Diencephalon (tissue), 2 donors: ENCODE measurements around the gene SGMS1.

DNA sequence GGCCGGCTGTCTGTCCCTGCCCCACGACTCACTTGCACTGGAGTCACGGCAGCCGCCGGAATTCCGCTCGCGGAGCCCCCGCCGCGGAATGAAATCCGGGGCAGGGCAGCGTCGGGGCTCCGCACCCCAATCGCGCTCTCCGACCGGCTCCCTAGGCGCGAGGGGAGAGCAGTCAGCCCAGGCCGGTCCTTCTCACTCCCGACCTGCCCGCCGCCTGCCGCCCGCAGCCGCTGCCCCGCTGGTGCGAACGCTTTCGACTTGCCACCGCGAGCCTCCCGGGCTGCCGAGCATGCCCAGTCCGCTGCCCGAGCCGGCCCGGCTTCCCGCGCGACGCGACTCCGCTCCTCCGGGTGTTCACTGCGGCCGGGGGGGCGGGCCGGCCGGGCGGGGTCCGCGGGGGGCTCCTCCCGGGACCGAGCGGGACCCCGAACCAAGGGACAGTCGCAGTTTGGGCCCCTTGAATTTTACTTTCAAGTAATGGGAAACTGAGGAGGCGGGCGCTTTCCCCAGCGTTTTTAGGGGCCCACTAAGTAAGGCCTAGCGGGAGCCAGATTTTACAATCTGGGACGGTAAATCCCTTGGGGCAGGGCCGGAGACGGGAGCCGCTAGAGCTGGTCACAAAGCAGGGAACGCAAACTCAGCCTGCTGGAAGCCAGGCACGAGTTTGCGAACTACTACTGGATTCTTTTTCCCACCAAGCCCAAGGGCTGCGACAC is at the start of gene SGMS1:
SGMS1 (minus strand) TSS at position 282 of the 716 bp plus-strand sequence.
- RAMPAGE, long total RNA, result no peak

GRCh38 chr10:50883643-50883993 is 1.8 kb downstream of the A1CF start:
- RAMPAGE, long total RNA, result no peak

GRCh38 chr10:51073264-51073594 is 1.1 kb upstream of the PRKG1 start:
- RAMPAGE, long total RNA, result no peak

- RAMPAGE, long total RNA, result no peak
Observed at GRCh38 chr10:58394952-58396217, 10.2 kb downstream of the TFAM start.

GRCh38 chr10:59019490-59020099 is 156.8 kb upstream of the PHYHIPL start:
- RAMPAGE, long total RNA, result no peak

DNA sequence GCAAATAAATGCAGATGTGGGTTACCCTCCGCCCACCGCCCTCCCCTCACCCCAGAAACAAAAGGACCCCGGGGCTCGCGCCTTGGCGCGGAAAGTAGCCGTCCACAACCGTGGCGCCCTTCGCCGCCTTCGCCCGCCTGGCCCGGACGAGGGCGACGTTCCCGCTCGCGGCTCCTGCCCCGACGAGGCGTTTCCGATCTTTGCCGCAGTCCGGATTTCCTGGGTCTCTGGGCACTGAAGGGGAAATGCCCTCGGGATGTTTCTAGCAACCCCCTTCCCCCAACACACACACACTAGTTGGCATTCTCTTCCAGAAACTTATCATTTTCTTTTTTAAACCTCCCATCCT is 608 bp downstream of the PHYHIPL start:
- RAMPAGE, long total RNA, result no peak

DNA sequence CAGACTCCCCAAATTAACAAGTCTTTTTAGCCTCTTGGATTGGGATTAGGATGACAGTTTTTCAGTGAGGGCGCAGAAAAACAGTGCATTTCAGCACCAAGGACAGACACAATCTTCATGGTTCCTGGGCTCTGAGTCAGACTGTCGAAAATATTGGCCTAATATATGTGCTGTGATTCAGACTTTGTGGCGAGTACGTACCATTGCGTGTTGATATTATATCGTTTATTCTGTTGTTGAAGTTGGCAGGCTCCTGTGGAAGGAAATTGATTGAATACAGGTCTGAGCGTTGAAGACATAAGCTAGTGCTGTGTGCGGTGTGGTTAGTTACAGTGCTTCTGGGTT is 955 bp downstream of the PHYHIPL start:
- RAMPAGE, long total RNA, result no peak

DNA sequence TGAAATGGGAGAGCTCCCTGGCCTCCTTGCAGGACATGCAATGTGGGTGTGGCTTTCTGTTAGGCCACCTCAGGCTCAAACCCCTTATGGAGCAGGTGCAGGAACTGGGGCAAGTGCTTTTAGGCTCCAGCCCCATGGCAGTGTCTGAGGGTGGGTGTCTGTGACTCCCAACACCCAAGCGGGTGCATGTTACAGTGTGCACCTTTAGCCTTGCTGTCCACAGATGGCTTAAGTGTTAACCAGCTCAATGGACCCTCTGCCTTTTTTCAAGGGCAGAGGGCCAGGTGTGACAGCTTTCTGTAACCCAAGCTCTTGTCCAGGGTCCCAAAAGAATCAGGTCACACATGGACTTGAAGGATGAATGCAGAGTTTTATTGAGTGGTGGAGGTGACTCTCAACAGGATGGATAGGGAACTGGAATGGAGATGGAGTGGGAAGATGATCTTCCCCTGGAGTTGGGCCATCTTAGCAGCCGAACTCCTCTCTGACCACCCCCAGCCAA is 132.6 kb downstream of the SLC16A9 start:
- RAMPAGE, long total RNA, result no peak

DNA sequence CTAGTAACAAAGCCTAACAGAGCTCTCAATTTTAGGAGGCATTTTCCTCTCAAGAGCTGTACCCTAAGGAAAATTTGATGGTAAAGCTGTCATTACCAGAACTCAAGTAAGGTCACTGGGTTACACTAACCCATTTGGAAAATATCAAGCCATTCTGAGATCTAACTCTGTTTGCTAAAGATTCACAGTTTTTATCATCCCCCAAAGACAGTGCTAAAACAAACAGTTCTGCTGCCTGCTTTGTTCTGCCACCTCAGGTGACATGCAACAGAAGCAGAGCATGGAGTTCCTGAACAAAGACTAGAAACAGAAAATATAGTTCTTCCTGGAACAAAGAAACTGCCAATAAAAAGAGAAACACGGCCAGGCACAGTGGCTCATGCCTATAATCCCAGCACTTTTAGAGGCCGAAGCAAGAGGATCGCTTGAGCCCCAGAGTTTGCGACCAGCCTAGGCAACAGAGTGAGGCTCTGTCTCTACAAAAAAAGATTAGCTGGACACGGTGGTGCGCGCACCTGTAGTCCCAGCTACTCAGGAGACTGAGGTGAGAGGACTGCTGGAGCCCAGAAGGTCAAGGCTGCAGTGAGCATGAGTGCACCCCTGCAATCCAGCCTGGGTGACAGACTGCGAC is 70.8 kb downstream of the CCDC6 start:
- RAMPAGE, long total RNA, result no peak

DNA sequence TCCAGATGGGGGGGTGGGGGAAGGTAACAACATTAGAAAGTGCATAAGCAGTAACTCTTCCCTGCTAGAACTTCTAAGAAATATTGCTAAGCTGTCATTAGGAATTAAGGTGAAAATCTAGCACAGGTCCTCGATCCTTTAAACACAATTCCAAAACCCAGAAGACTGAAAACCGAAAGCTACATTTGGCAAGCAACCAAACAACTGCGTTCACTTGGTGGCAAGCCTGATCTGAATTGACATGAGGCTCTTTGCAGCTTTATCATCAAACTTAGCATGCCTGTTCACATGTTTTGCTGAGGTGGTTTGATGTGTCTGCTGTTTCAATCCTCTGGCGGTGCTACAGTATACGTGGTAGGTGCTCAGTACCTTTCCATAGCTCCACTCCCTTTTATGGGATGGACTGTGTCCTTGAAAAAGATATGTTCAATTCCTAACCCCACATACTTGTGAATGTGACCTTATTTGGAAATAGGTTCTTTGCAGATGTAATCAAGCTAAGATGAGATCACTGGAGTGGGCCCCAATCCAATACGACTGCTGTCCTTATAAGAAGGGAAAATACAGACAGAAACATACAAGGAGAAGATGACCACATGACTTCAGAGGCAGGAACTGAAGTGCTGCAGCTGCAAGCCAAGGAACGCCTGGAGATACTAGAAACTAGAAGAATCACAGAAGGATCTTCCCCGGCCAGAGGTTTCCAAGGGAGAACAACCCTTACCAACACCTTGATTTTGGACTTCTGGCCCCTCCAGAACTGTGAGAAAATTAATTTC is 33.4 kb downstream of the CCDC6 start:
- RAMPAGE, long total RNA, result no peak

- RAMPAGE, long total RNA, result no peak
Observed at GRCh38 chr10:60139430-60140231, 233.3 kb upstream of the CCDC6 start.

GRCh38 chr10:60150182-60150413 is 239.6 kb downstream of the ANK3 start:
- RAMPAGE, long total RNA, result no peak

- RAMPAGE, long total RNA, result no peak
Observed at GRCh38 chr10:60298233-60298986, 91.3 kb downstream of the ANK3 start.

GRCh38 chr10:60680924-60682069 is 97.0 kb upstream of the CDK1 start:
- RAMPAGE, long total RNA, result no peak

DNA sequence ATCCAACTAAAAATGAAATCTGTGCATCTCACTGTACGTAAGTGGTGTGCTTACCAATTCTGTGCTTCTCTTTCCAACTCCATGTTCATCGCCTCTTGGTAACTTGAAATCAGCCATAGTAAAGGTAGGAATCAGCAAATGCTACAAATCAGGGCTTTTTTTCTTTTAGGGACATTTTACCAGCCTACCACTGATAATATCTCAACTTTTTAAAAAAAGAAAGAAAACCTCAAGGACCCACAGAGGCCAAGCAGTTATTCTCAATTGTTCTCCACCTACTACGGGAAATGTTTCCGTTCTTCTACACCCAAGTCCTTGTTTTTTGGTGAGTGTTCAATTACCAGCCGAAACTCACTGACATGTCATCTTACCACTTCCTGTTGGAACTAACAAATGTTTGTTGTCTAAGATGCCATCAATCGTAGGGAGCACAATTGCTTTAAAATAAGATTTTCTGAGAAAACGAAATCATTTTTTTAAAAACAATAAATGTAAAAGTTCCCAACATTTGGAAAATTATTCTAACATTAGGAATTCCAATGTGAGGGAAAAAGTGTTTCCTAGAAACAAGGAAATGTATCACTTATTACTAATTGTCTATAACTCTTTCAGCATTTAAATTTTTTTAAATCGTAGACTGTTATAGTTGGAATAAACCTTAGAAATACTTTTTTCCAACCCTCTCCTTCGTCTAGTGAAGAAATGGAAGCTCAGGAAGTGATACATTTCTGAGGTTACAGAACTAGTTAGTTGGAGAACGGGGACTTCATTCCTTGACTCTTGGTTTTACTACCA is 50.1 kb upstream of the CDK1 start:
- RAMPAGE, long total RNA, result no peak

- RAMPAGE, long total RNA, result no peak
Observed at GRCh38 chr10:60732103-60733221, 45.8 kb upstream of the CDK1 start.

DNA sequence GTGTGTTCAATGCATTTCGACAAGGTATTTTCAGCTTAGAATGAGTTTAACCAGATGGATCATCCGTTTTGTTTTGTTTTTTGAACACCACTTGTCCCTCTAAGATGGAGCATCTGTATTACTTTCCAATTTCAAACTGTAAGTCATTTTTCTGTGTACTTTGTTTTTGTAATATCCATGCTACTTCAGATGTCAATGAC is 9.0 kb downstream of the CDK1 start:
- RAMPAGE, long total RNA, result no peak

DNA sequence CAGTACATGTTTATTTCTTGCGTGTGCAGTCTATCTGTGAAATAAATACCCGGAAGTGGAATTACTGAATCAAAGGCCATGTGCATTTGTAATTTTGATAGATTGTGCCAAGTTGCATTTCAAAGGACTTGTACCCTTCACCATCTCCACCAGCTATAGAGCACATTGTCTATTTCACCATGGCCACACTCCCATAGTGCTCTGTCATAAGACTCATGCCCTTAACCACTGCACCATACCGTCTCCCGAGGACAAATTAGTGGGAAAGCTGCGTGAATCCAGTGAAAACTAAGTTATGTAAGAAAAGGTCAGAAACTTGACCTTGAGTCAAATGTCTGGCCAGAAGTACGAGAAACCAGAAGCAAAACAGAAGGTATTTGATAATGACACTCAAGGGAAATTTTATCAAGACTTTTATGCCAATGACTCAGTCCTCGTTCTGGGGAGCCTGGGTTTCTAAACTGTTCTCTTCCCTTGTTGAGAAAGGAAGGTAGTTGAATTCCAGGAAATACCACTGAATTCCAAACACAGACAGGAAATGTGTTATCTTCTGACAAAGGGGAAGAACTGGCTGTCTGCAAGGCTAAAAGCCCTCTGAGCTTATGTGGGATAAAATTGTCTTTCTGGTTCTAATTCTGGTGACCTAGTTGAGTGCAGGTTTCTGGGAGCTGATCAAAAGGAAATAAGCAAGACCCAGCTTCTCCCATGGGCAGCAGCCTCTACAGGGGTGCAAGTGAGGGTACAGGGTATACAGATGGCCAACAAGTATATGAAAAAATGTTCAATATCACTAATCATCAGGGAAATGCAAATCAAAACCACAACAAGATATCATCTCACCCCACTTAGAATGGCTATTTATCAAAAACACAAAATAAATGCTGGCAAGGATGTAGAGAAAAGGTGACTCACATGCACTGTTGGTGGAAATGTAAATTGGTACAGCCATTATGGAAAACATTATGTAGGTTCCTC is 49.7 kb downstream of the CDK1 start:
- RAMPAGE, long total RNA, result no peak

- RAMPAGE, long total RNA, result no peak
Observed at GRCh38 chr10:60875378-60876069, 68.5 kb downstream of the RHOBTB1 start.

DNA sequence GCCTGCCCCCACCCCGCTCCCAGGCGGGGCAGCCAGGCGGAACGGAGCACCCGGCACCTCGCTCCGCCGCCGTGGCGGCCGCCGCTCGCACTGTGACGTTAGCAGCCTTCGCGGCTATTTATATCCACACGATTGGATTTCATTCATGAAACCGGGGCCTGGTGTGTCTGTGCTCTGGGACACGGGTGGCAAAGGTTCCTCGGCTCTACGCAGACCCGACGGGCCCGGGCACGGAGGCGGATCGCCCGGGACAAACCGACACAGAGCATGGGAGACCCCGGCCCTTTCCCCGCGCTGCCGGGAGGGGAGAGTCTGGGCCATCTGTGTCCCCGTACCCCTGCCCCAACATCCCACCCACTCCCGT is 230 bp upstream of the RHOBTB1 start:
- RAMPAGE, long total RNA, result no peak